ENCODE measurements around the genes FA2H and CFDP1.

- PRO-cap, result no peak
These were observed 22.4 kb downstream of the RFWD3 start for GRCh38 chr16:74644260-74644701.

DNA sequence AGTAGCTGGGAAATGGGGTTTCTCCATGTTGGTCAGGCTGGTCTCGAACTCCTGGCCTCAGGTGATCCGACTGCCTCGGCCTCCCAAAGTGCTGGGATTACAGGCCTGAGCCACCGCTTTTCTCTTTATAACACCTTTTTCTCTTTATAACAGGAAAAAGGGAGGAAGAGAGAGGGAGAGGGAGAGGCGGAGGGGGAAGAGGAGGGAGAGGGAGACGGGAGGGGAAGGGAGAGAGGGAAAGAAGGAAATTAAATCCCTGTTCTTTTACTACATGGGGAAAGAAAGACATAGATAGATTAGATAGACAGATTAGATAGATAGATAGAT, 841 bp downstream of the RFWD3 start:
- PRO-cap, result no peak

- PRO-cap, result bidirectional peak, plus-strand start at chr16:74700276, minus-strand start at chr16:74700175
These were observed 669 bp downstream of the MLKL start for GRCh38 chr16:74699926-74700460.

GRCh38 chr16:74774058-74775197, at the start of gene FA2H:
Gene FA2H, minus strand, starts transcription at chr16:74774820.
- PRO-cap, result unidirectional peak, minus-strand start at chr16:74774820

DNA sequence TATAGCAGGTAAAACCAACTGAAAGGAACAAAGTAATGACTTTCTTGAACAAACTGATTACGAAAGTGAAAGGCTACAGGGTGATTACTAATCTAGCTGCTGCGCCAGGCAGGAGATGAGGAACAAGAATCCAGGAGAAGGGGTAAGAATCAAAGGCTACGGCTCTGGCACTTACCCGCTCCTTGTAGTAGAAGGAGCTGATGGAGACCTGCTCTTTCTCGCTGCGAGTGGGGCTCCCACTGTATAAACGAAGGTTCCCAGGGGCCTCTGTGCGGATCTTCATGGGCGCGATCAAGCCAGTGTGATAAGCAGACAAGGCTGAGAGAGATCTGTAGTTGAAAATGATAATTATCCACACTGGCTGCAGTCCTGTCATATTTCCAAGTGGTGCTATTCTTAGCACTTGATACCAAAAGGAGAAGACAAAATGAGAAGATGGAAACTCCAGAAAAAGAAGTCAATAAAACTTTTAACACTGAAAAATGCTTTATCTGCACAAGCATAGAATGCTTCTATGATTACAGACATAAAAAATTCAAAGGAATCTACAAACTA, 81.1 kb downstream of the WDR59 start:
- PRO-cap, result no peak

DNA sequence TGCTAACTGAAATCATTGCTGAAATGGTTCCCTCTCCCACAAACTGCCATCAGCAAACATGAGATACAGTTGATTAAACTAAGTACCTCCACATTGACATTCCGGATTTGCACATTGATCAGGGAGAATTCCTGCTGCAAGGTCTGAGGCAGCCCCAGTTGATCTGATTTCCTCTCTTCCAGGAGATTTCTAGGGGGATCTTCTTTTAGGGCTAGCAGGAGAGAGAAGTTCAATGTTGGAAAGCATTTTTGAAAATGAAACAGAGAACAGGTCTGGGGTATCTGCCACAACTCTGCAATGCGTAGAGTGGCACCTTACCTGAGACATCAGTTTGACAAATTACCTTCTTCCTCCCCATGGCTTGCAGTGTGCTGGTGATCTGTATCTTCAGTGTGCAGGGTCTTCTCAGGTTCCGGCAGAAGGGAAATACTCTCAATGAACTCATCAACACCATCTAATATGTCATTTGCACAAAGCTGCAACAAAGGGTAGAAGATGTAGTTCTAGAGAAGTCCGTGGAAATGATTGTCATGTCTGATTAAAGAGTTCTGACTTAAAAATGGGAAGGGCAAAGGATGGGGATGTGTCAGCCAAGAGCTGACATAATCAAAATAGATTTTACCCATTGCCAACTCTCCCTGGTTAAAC, 69.0 kb downstream of the WDR59 start:
- PRO-cap, result no peak

- PRO-cap, result no peak
These were observed 60.9 kb downstream of the WDR59 start for GRCh38 chr16:74923783-74924607.

- PRO-cap, result no peak
These were observed 1.1 kb downstream of the ZNRF1 start for GRCh38 chr16:74999857-75000482.

GRCh38 chr16:75016594-75017014, 17.8 kb downstream of the ZNRF1 start:
- PRO-cap, result no peak

- PRO-cap, result no peak
These were observed 46.4 kb downstream of the ZNRF1 start for GRCh38 chr16:75045260-75045647.

DNA sequence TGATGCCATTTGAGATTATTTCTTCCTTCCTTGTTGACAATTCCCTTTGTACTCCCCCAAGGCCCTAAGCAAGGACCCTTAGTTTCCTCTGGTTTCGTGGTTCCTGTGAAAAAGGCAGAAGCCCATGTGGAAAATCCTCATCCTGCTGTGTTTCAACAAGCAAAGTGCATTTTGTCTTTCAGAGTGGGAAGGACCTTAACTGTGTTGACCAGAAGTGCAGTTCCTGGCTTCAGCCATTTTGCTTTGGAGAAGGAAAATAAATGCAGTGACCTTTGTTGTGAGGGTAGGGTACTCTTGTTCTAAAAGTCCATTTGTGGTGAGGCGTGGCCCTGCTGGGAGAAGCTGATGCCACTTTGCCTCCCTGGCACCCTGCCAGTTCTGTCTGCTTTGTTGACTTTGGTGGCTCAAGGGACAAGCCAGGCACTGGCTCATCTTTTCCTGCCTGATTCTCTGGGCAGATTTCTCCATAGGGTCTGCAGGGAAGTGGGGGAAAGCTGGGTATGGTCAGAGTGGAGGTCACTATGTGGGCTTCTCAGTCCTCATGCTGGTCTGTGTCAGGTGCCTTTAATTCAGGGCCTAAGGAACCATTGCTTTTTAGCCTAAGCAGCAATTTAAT, 55.3 kb downstream of the ZNRF1 start:
- PRO-cap, result no peak

DNA sequence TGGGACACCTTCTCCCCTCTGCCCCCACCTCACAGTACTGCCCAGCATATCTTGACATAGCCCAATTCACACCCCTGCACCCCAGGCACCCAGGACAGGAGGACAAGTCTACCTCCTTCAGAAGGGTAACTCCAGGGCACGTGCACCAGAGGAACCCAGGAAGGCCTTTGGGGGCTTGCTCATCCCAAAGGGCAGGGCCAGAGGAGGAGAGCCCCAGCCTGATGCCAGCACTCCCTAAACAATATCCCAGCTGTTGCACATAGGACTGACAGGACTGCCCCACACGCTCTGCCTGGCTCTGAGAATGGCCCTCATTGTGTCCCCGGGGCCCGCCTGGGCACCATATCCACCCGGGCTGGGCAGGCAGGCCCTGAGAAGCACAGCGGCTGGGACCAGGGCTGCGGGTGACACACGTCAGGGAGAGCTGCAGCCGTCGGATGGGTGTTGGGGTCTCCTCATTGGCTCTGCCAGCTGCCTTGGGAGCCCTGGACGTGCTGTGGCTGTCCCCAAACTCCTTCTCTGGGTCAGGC, 4.3 kb downstream of the BCAR1 start:
- PRO-cap, result no peak

DNA sequence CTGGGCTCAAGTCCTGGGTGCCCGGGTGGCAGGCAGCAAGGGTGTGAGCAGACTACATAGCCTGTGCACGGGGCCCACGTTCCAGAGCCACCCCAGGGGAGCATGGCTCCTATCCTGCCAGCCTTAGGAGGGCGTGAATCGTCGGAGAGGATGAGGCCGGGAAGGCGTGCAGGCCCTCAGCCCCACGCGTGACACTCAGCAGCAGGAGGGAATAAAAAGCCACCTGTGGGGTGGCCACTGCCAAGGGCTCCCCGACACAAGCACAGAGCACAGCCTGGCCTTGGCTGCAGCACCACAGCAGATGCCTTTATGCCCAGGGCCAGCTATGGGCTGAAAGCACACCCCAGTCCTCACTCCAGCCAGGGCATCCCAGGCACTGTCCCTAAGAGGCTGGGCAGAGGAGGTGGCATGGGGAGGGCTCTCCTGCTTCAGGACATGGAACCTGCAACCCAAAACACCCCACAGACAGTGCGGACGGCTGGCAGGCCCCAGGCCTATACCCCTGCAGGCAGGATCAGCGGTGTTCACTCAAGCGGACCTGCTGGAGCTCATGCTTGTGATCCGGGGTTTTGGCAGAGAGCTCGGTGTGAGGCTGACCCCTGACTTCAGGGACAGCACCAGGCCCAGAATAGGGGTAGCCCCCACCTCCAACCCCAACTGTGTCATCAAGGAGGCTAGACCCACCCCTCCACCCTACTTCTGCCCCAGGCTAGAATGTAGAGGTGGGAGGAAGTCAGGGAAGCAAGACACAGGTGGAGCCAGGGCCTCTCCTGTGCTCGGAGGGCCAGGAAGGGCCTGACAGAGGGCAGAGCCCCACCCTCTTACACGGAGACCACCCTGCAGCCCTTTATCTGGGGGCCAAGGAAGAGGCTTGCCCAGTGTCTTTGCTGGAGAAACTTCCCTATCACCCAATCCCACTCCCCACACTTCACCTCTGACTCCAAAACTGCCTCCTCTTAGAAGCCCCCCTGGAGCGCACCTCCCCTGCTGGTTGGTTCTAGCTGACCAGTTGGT, 2.5 kb downstream of the BCAR1 start:
- PRO-cap, result no peak

GRCh38 chr16:75254274-75254932, 3.0 kb upstream of the BCAR1 start:
- PRO-cap, result no peak

GRCh38 chr16:75262053-75262897, 10.9 kb upstream of the BCAR1 start:
- PRO-cap, result no peak

DNA sequence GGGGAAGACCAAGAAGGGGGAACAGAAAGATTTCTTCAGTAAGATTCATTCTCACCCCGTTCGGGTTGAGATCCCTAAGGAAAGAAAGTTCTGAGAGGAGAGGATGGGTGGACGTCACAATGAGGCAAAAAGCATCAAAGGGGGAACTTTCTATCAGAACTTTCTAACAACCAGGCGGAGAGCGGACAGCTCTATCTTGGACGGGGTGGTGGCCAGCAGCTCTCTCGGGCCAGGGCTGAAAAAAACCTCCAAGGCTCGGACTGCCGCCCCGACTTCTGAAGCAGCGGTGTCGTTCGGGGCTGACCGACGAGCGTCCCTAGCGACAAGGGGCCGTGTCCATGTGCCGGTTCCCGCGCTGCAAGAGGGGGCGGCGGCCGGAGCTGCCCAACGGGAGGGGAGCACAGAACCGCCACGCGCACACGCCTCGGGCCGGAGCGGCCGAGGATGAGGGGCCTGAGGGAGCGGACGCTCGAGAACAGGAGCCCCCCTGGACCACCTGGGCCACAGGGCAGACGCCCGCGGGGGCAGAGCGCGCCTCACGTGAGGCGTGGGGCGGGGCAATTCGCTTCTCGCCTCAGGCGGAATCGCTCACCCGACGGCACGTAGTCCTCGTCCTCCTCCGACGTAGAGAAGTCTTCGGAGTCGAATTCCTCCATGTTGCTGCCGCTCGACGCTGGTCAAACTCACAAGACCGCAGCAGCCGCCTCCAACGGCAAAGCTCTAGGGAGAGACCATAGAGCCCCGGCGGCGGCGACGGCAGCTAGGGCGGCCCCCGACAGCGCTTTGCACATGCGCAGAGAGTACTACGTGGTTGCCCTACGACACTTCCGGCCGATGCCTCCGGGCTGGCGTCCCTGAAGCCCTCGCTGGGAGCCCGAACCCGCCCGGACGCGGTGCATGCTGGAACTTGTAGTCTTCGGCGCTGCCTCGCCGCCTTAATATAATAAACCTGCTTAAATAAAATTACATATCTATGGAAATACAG, at the start of gene CFDP1:
Gene CFDP1 (minus strand): TSS at position 807 of the 985 bp plus-strand sequence.
- PRO-cap, result bidirectional peak, plus-strand start at position 428 of the sequence, minus-strand start at position 277 of the sequence; bidirectional peak, plus-strand start outside the sequence, minus-strand start at position 785 of the sequence

- PRO-cap, result no peak
These were observed 11.4 kb upstream of the CHST6 start for GRCh38 chr16:75506524-75507152.

- PRO-cap, result bidirectional peak, plus-strand start at chr16:75648674, minus-strand start at chr16:75648647
These were observed 602 bp downstream of the TERF2IP start for GRCh38 chr16:75647917-75648832.

GRCh38 chr16:76532027-76532571, 254.9 kb downstream of the CNTNAP4 start:
- PRO-cap, result no peak

DNA sequence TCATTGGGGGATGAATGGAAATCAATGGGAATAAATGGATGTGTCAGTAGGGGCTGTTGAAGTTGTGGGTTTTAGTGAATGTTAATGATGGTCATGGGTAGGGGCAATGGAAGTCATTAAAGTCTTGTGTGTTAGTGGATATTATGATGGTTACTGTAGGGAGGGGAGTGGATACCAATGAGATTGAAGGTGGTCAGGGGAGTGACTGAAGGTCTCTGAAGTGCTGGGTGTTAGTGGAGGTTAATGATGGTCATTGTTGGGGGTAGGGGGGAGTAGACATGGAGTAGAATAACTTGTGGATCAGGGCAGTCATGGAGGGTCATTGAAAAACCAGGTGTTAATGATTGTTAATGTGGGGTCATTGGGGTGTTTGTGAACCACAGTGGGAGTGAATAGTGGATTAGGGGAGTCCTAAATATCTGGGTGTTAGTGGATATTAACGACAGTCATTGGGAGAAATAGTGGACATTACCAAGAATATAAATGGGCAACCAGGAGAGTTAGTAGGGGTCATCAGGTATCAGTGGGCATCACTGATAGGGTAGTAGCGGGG, 1.5 kb downstream of the MON1B start:
- PRO-cap, result no peak

Data from colic lymph node (tissue), 1 donor.